GM12878 (cell line): ENCODE measurements around the genes TAMALIN and SMIM41.

DNA sequence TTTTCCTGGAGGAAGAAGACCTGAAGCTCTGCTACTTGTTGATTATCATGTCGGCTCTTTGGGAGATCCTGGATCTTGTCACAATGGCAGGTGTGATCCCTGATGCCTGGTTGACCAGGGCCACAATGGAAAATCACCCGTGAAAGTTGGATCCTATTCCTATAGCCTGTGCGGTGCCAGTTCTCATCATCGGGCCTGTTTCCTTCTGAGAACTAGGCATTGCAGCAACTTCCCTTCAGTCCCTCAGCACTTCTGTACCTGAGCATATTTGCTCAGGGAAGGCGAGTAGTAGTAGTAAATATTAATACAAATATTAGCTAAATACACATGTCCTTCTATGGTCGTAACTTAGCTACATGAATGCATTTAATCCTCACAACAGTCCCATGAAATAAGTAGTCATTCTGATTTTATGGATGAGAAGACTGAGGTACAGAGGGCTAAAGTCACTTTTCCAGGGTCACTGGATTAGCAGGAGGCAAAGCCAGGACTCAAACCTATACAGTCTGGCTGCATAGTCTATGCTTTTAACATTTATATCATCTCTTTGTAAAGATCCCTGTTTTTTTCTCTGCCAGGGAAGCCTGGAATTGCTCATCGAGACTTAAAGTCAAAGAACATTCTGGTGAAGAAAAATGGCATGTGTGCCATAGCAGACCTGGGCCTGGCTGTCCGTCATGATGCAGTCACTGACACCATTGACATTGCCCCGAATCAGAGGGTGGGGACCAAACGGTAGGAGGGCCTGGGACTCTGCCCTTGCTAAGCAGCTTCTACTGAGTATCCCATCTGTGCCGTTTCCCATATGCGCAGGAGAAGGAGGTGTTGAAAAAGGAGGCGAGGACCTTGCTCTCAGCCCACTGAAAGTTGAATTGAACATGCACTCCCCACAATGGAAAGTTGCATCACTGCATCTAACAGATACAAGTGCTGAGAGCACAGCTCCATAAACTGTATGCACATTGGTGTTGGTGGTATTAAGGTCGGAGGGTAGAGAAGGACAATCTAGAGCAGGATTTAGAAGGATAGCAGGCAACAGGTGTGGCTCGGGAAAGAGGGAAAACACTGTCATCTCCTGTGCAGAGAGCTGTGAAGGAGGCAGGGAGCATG, 21.8 kb upstream of the TAMALIN start:
- RAMPAGE, long total RNA, result no peak
- RRBS, 2 experiments, result no CpG with 5 or more reads among the region's 15 CpGs
CAGE:
- cytosol, long polyA minus RNA, result no peak
- cytosol, long polyA plus RNA, result no peak
- long polyA plus RNA, result no peak
- nucleolus, long total RNA, result no peak
- nucleus, long polyA plus RNA, result no peak
- nucleus, long total RNA, result no peak

DNA sequence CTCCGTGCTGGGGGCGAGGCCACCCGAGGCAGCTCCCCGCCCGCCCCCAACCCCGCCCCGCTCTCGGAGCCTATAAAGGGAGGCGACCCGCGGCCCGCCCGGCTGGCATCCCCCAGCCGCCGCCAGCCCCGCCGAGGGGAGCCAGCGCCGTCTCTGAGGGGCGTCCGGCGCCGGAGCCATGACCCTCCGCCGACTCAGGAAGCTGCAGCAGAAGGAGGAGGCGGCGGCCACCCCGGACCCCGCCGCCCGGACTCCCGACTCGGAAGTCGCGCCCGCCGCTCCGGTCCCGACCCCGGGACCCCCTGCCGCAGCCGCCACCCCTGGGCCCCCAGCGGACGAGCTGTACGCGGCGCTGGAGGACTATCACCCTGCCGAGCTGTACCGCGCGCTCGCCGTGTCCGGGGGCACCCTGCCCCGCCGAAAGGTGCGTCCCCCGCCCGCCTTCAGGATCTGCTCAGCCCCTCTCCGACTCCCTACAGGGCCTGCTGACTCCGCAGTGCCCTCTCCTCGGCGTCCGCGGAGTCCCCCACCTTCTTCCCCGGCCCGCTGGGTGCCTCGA, at the start of gene TAMALIN:
Gene TAMALIN, plus strand, starts transcription at position 105 of the 559 bp plus-strand sequence.
- RAMPAGE, long total RNA, result no peak
- RRBS, 2 experiments, result 1 to 4% methylated on average over 15 to 25 of the region's 68 CpGs
CAGE:
- cytosol, long polyA minus RNA, result no peak
- cytosol, long polyA plus RNA, result no peak
- long polyA plus RNA, result no peak
- nucleolus, long total RNA, result start-site peak on the plus strand centred at position 103 of the sequence, 5 bp wide, 12 reads
- nucleus, long polyA plus RNA, result no peak
- nucleus, long total RNA, result no peak

DNA sequence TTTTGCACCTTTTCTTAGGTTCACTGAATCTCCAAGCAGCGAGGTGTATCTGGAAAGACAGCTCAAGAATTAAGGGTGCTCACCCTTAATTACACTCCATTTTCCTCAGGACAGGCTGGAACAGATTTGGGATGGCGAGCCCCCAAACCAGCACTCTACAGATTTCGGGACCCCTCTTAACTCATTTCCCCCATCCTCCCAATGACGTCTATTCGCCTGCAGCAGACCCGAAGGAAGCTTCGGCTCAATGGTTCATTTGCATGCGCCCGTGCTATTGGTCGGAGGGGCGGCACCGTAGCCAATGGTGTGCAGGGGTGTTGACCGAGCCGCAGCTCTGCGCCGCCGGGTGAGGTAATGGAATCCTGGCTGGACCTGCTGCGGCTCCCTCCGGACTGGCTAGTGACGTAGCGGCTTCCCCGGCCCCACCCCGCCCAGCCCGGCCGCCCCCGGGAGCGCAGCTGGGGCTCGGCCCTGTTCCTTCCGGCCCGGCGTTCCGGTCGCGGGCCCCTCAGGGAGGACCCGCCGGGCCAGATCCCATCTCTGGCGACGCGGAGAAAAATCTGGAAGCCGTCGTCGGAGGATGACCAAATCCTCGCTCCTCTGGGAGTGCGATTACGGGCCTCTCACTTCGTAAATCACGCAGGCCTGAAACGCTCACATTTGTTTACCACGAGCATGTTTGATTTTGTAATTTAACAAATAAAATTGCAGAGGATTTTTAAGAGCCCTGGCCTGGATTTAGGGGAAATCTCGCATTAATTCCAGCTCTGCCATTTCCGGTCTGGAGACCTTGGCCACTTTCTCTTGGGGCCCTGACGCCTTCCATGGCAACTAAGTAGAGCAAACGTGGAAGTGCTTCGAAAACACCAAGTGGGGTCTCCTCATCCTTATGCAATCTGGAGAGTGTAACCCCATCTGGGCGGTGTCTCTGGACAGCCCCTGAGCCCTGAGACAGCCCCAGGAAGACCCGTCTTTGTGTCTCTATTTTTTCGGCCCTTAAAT, 18.2 kb upstream of the NR4A1 start:
- RAMPAGE, long total RNA, result no peak
- RRBS, 2 experiments, result no CpG with 5 or more reads among the region's 57 CpGs
CAGE:
- cytosol, long polyA minus RNA, result no peak
- cytosol, long polyA plus RNA, result no peak
- long polyA plus RNA, result no peak
- nucleolus, long total RNA, result no peak
- nucleus, long polyA plus RNA, result no peak
- nucleus, long total RNA, result no peak

- RAMPAGE, long total RNA, result no peak
- RRBS, 2 experiments, result 81 to 93% methylated on average over 4 of the region's 28 CpGs
CAGE:
- cytosol, long polyA minus RNA, result no peak
- cytosol, long polyA plus RNA, result no peak
- long polyA plus RNA, result no peak
- nucleolus, long total RNA, result no peak
- nucleus, long polyA plus RNA, result no peak
- nucleus, long total RNA, result no peak
Observed at GRCh38 chr12:52043848-52044882, 7.1 kb upstream of the NR4A1 start.

DNA sequence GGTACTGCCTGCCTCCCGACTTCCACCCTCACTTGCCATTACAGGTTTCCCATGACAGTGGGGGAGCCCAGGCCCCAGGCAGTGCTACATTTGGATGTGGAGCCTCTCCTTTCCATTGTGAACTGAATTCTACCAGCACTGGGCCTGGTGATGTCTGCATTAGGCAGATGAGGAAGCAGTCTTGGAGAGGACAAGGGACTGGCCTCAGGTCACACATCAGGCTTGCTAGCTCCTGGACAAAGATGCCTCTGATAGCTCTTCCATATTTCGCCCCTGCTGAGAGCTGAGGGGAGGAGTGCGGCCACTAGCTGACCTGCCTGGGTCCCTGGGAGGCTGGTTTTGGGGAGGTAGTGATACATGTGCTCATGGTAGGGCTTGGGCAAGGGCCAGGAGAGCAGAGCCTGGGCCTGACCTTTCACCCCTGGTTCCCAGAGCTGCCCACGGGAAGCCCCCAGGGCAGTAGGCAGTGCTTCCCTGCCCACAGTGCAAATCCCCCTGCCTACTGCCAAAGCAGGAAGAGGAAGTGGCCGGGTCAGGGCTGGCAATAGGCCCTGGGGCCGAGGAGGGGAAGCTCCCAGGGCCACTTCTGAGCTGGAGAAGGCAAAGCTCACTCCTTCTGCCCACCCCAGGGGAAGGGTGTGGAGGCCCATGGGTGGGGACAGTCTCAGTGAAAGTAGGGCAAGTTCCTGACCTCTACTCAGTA, 5.7 kb upstream of the NR4A1 start:
- RAMPAGE, long total RNA, result no peak
- RRBS, 2 experiments, result no CpG with 5 or more reads among the region's 6 CpGs
CAGE:
- cytosol, long polyA minus RNA, result no peak
- cytosol, long polyA plus RNA, result no peak
- long polyA plus RNA, result no peak
- nucleolus, long total RNA, result no peak
- nucleus, long polyA plus RNA, result no peak
- nucleus, long total RNA, result no peak

DNA sequence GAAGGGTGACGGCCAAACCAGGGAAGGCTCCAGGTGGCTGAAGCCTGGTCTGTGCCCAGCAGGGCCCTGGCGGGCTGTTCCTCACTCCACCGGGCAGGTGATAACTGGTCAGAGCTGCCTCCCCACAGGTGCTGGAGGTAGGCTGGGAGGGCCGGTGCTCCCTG, 1.2 kb upstream of the NR4A1 start:
- RAMPAGE, long total RNA, result no peak
- RRBS, 2 experiments, result 11% methylated on average over 2 of the region's 4 CpGs
CAGE:
- cytosol, long polyA minus RNA, result no peak
- cytosol, long polyA plus RNA, result no peak
- long polyA plus RNA, result no peak
- nucleolus, long total RNA, result no peak
- nucleus, long polyA plus RNA, result no peak
- nucleus, long total RNA, result no peak

- RAMPAGE, long total RNA, result no peak
- RRBS, 2 experiments, result no CpG with 5 or more reads among the region's 5 CpGs
CAGE:
- cytosol, long polyA minus RNA, result no peak
- cytosol, long polyA plus RNA, result no peak
- long polyA plus RNA, result no peak
- nucleolus, long total RNA, result no peak
- nucleus, long polyA plus RNA, result no peak
- nucleus, long total RNA, result no peak
Observed at GRCh38 chr12:52052438-52052852, 1.2 kb downstream of the NR4A1 start.

- RAMPAGE, long total RNA, result no peak
- RRBS, 2 experiments, result no CpG with 5 or more reads among the region's 20 CpGs
CAGE:
- cytosol, long polyA minus RNA, result no peak
- cytosol, long polyA plus RNA, result no peak
- long polyA plus RNA, result no peak
- nucleolus, long total RNA, result no peak
- nucleus, long polyA plus RNA, result no peak
- nucleus, long total RNA, result no peak
Observed at GRCh38 chr12:52054708-52055266, 3.5 kb downstream of the NR4A1 start.

DNA sequence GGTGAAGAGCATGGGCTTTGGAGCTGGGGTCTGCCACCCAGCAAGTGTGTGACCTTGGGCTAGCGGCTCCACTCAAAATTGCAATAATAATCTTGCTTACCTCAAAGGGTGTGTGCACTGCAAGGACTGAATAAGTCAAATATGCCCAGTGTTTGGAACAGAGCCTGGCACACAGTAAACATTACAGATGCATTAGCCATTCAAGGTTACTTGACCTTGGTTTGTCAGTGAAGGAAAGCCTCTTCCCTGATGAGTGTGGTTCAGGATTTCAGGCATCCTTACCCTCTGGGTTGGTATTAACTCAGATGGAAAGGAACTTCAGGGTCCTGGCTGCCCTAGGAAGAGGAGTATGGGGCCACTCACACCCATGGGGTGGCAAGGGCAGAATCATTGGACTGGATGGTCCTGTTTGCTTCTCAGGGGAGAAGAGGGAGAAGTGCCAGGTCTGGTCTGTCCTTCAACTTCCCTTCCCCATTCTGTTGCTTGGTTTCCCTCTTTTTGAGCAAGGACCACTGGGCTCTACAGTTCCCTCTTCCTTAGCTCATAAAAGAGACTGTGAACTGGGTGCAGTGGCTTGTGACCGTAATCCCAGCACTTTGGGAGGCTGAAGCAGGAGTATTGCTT, 4.1 kb upstream of the SMIM41 start:
- RAMPAGE, long total RNA, result no peak
- RRBS, 2 experiments, result no CpG with 5 or more reads among the region's 2 CpGs
CAGE:
- cytosol, long polyA minus RNA, result no peak
- cytosol, long polyA plus RNA, result no peak
- long polyA plus RNA, result no peak
- nucleolus, long total RNA, result no peak
- nucleus, long polyA plus RNA, result no peak
- nucleus, long total RNA, result no peak

GRCh38 chr12:52079401-52080371, at the start of gene SMIM41:
Gene SMIM41, plus strand, starts transcription at chr12:52079704.
- RAMPAGE, long total RNA, result no peak
- RRBS, 2 experiments, result 97% methylated on average over 26 to 30 of the region's 87 CpGs
CAGE:
- cytosol, long polyA minus RNA, result no peak
- cytosol, long polyA plus RNA, result no peak
- long polyA plus RNA, result no peak
- nucleolus, long total RNA, result no peak
- nucleus, long polyA plus RNA, result no peak
- nucleus, long total RNA, result no peak

DNA sequence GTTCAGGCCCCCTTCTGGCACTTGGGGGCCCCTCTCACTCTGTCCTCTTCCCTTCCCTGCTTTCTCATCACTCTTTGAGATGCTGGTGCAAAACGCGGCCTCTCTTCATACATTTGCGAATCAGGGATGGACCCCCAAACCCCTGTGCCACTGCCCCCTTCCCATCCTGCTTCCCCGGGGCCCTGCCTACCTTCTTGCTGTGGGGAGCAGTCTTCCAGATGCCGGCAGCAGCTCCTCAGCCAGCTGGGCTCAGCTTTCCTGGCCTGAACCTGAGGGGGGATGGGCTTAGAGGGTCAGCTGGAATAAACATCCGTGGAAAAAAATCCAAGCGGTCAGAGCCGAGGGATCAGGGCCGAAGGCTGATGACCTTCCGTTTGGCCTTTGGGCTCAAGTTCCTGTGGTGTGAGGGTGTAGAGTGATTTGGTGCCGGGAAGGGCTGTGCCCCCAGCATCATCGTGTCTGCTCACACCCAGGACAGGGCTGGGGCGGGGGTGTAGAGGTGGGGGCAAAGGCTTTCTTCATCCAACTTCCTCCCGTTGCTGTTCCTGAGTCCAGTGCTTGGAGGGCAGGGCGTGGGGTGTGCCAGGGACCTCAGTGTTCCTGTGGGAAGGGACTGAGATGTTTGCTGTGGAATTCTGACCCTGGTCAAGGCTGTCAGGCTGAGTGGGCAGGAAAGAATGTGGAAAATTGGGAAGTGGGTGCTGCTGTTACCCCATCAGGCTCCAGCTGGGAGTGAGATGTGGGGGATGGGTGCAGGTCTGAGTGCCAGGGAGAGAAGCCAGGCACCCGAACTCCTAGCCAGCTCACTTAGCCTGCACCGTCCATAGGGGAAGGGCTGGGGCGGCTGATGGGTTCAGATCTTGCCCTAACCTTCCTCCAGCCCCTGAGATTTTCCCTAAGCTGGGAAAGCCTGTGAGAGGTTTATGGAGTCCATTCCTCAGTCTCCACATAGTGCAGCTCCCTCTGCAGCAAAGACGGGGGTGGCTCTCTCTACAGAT, 2.7 kb downstream of the SMIM41 start:
- RAMPAGE, long total RNA, result no peak
- RRBS, 2 experiments, result no CpG with 5 or more reads among the region's 19 CpGs
CAGE:
- cytosol, long polyA minus RNA, result no peak
- cytosol, long polyA plus RNA, result no peak
- long polyA plus RNA, result no peak
- nucleolus, long total RNA, result no peak
- nucleus, long polyA plus RNA, result no peak
- nucleus, long total RNA, result no peak

GRCh38 chr12:52145288-52146147, 46.3 kb downstream of the KRT80 start:
- RAMPAGE, long total RNA, result no peak
- RRBS, 2 experiments, result no CpG with 5 or more reads among the region's 17 CpGs
CAGE:
- cytosol, long polyA minus RNA, result no peak
- cytosol, long polyA plus RNA, result no peak
- long polyA plus RNA, result no peak
- nucleolus, long total RNA, result no peak
- nucleus, long polyA plus RNA, result no peak
- nucleus, long total RNA, result no peak

DNA sequence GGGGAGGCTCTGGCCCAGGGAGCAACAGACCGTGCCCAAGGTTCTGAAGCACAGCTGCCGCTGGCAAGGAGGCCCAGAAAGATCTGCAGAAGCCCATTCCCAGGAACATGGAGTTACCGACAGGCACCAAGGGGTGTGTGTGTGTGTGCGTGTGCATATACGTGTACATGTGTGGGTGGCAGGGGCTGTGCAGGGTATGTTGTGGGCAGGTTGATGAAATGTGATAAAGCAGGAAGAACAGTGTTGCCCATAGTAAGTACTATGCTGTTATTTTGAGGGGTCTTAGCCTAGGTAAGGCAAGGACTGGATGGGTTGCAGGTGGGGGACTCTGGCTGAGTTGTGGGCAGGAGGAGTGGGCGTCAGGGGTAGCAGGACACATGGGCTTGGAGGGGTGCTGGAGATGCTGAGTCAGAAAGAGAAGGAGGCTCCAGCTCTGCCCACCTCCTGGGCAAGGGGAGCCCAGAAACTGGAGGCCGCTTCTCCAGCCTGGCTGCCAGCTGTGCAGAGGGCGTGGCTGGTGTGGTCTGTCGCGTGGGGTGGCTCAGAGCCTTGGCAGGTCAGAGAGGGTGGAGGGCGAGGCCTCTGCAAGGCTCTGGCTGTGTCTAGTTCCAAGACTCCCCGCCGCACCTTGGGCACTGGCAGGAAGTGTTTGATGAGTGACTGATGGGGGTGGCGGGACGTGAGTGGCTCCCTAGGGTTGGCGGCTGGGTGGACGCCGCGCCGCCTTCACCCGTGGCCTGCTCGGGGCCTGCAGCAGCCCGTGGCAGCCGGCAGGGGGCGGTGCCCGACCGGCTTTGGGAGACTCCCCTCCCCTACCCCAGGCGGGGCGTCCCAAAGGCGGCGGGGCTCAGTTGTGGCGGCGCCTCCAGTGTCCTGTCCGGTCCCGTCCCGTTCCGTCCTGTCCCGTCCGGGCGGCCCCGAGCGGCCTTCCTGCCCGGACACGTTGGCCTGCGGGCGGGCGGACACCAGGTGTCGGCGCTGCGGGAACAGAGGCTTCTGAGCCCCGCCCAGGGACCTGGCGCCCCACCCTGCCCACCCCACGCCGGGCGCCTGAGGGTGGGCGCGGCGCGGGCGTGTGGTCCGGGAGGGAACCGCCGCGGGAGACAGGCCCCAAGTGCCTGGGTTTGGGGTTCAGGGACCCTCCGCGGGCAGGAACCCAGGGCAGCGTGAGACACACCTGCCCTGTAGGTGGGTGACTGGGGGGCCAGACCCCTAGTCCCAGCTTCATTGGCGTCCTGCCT, 39.9 kb downstream of the KRT80 start:
- RAMPAGE, long total RNA, result no peak
- RRBS, 2 experiments, result 2 to 19% methylated on average over 13 to 18 of the region's 68 CpGs
CAGE:
- cytosol, long polyA minus RNA, result no peak
- cytosol, long polyA plus RNA, result no peak
- long polyA plus RNA, result no peak
- nucleolus, long total RNA, result no peak
- nucleus, long polyA plus RNA, result no peak
- nucleus, long total RNA, result no peak

GRCh38 chr12:52247345-52248377, 14.6 kb downstream of the KRT7 start:
- RAMPAGE, long total RNA, result no peak
- RRBS, 2 experiments, result no CpG with 5 or more reads among the region's 14 CpGs
CAGE:
- cytosol, long polyA minus RNA, result no peak
- cytosol, long polyA plus RNA, result no peak
- long polyA plus RNA, result no peak
- nucleolus, long total RNA, result no peak
- nucleus, long polyA plus RNA, result no peak
- nucleus, long total RNA, result no peak

- RAMPAGE, long total RNA, result no peak
- RRBS, 2 experiments, result no CpG with 5 or more reads among the region's 17 CpGs
CAGE:
- cytosol, long polyA minus RNA, result no peak
- cytosol, long polyA plus RNA, result no peak
- long polyA plus RNA, result no peak
- nucleolus, long total RNA, result no peak
- nucleus, long polyA plus RNA, result no peak
- nucleus, long total RNA, result no peak
Observed at GRCh38 chr12:52304690-52305413, 13.5 kb upstream of the KRT81 start.

DNA sequence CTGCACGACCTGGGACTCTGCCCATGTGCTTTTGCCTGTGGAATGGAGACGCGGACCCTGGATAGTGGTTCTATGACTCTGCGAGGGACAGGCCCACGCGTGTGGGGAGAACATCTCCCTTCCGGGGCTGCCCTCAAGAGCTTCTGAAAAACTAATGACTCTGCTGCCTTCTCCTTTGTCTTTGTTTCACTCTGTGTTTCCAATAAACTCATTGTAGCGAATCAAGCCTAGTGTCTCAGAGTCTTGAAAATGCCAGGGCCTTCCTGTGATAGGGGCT, 12.3 kb downstream of the KRT83 start:
- RAMPAGE, long total RNA, result no peak
- RRBS, 2 experiments, result no CpG with 5 or more reads among the region's 8 CpGs
CAGE:
- cytosol, long polyA minus RNA, result no peak
- cytosol, long polyA plus RNA, result no peak
- long polyA plus RNA, result no peak
- nucleolus, long total RNA, result no peak
- nucleus, long polyA plus RNA, result no peak
- nucleus, long total RNA, result no peak

GRCh38 chr12:52488207-52488774, 4.8 kb downstream of the KRT6A start:
- RAMPAGE, long total RNA, result no peak
- RRBS, 2 experiments, result no CpG with 5 or more reads among the region's 9 CpGs
CAGE:
- cytosol, long polyA minus RNA, result no peak
- cytosol, long polyA plus RNA, result no peak
- long polyA plus RNA, result no peak
- nucleolus, long total RNA, result no peak
- nucleus, long polyA plus RNA, result no peak
- nucleus, long total RNA, result no peak

DNA sequence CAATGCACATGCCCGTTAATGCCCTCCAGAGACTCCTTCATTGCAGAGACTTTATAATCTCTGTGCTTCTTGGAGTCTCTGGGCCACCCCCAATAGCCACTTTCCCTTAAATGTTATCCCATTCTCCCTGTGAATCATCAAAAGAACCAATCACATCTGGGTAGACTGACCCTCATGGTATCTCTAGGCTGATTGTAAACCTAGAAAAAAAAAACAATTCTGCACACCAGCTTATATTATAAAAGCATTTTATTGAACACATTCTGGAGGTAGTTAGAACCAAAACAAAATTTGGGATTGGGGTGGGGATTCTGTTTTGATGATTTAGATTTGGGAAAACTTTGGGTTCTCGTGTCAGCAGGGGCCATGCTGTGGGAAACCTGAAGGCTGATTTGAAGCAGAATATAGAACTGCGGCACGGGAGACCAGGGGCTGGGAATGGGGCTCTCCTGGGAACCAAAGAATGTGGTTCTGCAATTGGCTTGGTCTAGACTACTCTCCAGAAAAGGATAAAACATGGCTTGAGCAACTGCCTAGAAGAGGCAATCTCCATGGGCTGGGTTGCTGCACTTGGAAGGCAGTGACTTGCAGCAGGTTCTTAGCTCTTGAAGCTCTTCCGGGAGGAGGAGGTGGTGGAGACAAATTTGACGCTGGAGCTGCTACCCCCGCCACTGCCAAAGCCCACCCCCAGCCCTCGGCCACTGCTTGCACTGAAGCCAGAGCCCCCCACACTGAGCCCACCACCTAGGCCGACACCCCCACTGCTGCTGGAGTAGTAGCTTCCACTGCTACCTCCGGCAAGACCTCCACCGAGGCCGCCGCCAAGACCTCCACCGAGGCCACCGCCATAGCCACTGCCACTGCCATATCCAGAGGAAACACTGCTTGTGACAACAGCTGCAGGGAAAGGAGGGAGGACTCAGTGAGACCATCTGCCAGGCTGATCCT, 5.6 kb downstream of the KRT5 start:
- RAMPAGE, long total RNA, result no peak
- RRBS, 2 experiments, result no CpG with 5 or more reads among the region's 15 CpGs
CAGE:
- cytosol, long polyA minus RNA, result no peak
- cytosol, long polyA plus RNA, result no peak
- long polyA plus RNA, result no peak
- nucleolus, long total RNA, result no peak
- nucleus, long polyA plus RNA, result no peak
- nucleus, long total RNA, result no peak